HTERT-HM (cell line): Measurements from ENCODE around the genes ADGRF5, MMUT and CRISP2.

- RRBS, result no CpG with 5 or more reads among the region's 18 CpGs
Observed at GRCh38 chr6:46014349-46014972, 1.2 kb downstream of the CLIC5 start.

GRCh38 chr6:46130547-46130710, 640 bp downstream of the ENPP4 start:
- RRBS, result no CpG with 5 or more reads among the region's 2 CpGs

GRCh38 chr6:46130711-46131070, 902 bp downstream of the ENPP4 start:
- RRBS, result no CpG with 5 or more reads among the region's 5 CpGs

GRCh38 chr6:46161018-46161760, 9.6 kb downstream of the ENPP5 start:
- RRBS, result no CpG with 5 or more reads among the region's 6 CpGs

DNA sequence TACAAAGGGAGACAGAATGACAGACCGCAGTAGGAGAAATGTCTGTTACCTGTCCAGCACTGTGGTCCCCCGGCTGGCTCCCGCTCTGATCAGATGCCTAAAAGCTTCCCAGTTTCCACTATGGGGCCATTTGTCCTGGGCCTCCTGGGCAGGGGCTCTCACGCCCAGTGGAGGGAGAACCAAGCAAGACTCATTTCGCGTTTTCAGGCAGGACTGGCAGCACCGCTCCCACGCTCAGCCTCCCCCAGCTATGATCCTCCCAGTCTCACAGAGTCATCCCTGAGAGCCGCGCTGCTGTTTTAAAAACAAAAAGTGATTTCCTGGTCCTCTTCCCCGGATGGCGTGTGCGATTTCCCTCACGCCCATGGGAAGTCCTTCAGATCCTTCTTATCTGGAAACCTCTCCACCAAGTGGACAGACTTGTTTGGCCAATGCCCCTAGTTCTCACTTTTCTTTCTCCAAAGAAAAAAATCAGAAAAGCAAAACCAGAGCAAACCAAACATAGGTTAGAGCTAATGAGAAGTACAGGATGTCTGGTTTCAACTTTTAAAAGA, at the start of gene ADGRF5:
ADGRF5 (minus strand) TSS at position 275 of the 554 bp plus-strand sequence.
- RRBS, result no CpG with 5 or more reads among the region's 14 CpGs

DNA sequence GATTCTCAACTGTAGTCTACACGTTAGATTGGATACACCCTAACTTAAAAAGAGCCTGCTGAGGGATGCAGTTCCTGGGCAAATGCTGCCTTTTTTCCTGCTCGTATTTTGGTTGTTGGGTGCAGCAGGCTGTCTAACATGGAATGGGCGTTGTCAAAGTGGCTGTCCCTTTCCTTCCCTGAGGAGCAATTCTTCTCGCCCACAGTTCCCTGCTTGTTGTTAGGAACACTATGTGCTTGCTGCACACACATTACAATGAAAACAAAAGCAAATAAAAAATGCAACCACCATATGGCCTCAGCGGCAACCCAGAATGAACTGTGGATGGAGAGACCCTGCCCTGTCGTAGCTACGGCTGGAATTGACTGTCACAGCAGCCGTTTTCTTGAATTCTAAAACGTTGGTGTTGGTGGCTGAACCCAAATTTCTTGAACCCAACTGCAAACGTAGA, 1.8 kb upstream of the ADGRF5 start:
- RRBS, result no CpG with 5 or more reads among the region's 10 CpGs

DNA sequence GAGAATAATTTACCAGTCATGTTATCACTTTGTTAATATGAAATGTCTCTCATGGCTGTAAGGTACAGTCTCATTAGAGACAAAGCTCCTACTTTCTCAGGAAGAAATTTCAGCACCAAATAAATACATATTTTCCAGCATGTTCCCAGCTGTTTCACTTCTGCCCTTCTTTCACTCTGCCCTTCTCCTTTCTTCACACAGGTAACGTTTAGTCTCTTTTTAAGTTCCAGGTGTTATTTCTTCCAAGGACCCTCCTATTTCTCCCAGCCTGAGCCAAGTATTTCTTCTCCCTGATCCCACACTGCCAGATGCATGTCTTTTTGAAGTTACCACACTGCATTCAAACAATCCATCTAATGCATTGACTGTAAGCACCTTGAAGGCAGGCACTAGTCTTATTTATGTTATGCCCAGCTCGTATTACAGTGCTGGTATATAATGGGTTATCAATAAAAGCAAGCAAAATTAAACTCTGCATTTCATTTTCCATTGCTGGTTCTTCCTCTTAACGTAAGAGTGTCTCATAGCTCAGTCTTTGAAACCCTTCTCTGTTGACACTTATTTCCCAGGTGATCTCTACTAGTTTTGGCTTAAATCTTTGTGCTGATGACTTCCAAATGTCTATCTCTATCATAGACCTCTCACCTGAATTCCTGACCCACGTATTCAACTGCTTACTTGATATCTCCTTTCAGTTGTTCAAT, 2.4 kb upstream of the ADGRF5 start:
- RRBS, result no CpG with 5 or more reads among the region's 4 CpGs

- RRBS, result no CpG with 5 or more reads among the region's 4 CpGs
Observed at GRCh38 chr6:46932913-46933096, 11.1 kb upstream of the ADGRF5 start.

GRCh38 chr6:47047425-47047877, 5.3 kb upstream of the ADGRF1 start:
- RRBS, result no CpG with 5 or more reads among the region's 6 CpGs

DNA sequence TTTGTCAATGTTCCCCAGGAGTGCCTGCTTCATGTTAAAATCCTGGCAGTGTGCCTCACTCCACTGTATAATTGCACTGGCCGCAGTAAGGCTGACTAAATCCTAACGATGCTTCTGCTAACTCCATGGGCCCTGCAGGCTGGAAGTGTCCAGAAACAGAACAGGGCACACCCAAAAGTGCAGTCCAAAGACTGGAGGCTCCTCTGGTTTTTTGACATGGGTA, 41.5 kb upstream of the ADGRF1 start:
- RRBS, result no CpG with 5 or more reads among the region's 2 CpGs

- RRBS, result no CpG with 5 or more reads among the region's 14 CpGs
Observed at GRCh38 chr6:47242006-47243047, 67.4 kb downstream of the TNFRSF21 start.

DNA sequence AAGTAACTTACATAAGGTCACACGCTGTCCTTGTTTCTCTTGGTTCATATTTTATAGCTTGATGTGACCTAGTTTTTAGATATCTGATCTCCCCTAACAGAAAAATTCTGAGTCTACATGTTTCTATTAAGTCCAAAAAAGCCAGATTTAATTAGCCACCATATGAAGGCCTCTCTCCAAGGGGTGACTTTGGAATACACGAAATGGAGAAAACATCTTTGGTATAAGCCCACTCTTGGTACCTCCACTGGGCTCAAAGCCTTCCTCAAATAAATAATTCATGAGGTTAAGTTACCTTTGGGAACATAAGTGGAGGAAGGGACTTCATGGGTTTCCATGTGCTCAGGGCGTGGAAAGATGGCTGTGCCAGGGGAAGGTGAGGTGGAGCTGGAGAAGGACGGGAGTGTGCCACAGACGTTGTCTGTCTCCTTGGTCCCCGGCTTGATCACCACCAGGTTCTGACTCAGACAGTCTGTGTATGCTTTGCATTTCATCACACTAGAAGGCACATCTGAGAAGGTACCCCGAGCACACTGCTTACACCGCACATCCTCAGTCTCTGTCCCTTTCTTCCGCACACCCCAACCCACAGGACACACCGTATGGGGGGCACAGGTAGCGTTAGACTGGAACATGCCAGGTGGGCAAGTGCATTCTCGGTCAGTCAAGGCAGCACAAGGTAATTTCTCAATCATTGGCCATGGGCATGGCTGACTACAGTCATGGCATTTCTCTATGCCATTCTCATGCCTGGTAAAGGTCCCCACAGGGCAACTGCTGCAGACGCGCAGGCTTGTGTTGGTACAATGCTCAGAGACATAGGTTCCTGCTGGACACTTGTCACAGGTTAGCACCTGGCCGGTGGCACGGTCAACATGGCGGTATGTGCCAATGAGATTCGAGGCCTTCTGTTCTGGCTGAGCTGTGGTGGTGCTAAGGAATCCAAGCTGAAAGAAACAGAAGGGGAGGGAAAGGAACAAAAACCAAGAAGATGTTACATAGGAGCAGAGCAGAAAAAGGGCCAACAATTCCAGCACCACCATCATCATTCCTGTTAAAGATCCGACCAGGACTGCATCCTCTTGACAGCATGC, 23.7 kb downstream of the TNFRSF21 start:
- RRBS, result no CpG with 5 or more reads among the region's 19 CpGs

DNA sequence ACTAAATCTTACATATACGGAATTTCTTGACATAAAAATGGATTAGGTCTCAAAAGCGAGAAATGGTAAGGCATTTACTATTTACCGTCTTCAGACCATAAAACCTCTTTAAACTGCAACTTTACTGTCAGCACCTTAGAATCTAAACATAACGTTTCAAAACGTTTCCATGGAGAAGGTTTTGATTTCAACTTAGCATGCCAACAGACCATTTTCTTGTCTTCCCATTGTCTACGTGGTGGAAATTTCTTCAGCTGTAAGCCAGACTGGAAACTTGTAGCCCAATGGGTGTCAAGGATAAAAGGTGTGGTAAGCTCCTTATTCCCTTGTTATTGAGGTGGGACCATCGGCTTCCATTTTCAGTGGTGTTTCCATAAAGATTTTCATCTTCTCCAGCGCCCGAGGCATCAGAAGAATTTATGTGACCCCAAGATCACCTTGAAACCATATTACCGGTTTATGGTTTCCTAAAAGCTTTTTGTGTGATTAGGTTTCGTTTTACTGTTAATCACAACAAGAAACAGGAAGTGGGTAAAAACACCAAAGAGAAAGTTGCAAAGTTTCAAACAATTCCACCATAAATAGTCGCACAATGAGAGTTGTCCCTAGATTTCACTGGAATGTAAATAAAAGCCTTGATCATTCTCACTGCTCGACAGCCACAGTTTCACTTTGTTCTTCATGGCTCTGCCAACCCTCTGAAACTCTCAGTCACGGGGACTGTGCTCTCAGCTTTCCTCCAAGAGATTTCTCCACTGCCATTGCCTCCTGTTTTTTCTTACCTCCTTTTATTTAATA, 63.0 kb upstream of the CD2AP start:
- RRBS, result no CpG with 5 or more reads among the region's 14 CpGs

- RRBS, result 0% methylated on average over 1 of the region's 6 CpGs
Observed at GRCh38 chr6:47478733-47479069, 1.1 kb downstream of the CD2AP start.

- RRBS, result no CpG with 5 or more reads among the region's 1 CpG
Observed at GRCh38 chr6:48357268-48357601, 246.2 kb upstream of the PTCHD4 start.

- RRBS, result 1% methylated on average over 6 of the region's 50 CpGs
Observed at GRCh38 chr6:49462482-49463798, at the start of gene MMUT. MMUT (minus strand) TSS chr6:49463253.

GRCh38 chr6:49541756-49542304, 8.6 kb upstream of the C6orf141 start:
- RRBS, result no CpG with 5 or more reads among the region's 5 CpGs

GRCh38 chr6:49713336-49713935, at the start of gene CRISP2:
CRISP2 (minus strand) TSS chr6:49713543.
- RRBS, result 6% methylated on average over 4 of the region's 32 CpGs

GRCh38 chr6:50820227-50821258, 1.9 kb downstream of the TFAP2B start:
- RRBS, result 6% methylated on average over 11 of the region's 39 CpGs

DNA sequence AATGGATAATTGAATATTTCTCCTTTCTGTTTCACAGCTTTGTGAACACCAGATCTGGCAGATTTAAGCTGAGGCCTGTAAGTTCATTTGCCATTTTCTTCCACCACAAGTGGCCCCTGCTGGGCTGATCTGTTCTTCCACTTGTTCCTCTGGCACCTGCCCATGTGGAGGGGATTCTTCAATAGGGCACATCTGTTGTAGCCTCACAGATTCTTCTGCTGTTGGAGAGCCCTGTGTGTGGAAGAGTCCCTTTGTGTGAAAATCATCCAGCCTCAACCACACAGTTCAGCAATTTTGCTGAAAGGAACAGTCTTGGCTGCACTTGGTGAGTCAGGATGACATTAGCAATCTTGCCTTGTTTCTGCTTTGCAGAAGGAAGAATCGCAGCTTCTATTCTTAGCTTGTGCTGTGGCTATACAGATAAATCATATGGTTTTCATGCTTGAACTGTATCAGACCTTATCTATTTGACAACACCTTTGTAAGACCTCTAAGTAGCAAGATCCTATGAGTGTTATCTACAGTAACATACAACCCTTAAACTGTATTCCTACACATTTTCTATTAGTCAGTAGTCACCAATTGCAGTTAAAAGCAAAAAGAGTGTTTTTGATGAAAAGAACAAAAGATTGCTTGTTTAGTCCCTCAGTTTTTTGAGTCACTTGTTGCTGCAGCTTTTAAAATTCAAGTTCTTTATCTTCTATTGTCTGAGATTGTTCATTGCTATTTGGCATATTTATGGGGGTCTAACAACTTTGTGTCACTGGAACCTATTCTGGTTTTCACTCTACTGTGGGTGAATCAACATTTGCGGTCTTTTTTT, 231.4 kb downstream of the TFAP2B start:
- RRBS, result no CpG with 5 or more reads among the region's 2 CpGs